Prostate gland (tissue), 2 donors: ENCODE measurements around the genes OR5M3, OR9G1, SLC43A3, RTN4RL2 and OR10W1.

DNA sequence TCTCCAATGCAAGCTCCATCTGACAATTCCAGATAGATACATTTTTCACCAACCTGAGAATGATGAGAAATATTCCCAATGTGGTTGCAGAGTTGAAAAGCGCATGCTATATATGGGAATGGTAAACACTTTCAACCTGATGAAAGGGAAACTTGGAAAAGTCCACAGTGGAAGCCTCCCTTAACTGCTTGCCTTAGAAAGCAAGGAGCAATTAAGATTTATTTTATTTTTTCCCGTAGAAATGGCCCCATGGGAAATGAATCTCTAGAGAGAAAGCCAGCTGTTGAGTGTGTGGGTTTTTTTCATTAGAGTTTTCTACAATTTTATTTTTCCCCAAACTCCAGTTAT, at the start of gene OR5M3:
Gene OR5M3, minus strand, starts transcription at position 185 of the 348 bp plus-strand sequence.
- PRO-cap, result no peak
- RAMPAGE, long total RNA, 2 experiments, result no peak in any of the 2 experiments

GRCh38 chr11:56698678-56699328, at the start of gene OR9G1:
Gene OR9G1, plus strand, starts transcription at chr11:56699095.
- PRO-cap, result no peak
- RAMPAGE, long total RNA, 2 experiments, result no peak in any of the 2 experiments

DNA sequence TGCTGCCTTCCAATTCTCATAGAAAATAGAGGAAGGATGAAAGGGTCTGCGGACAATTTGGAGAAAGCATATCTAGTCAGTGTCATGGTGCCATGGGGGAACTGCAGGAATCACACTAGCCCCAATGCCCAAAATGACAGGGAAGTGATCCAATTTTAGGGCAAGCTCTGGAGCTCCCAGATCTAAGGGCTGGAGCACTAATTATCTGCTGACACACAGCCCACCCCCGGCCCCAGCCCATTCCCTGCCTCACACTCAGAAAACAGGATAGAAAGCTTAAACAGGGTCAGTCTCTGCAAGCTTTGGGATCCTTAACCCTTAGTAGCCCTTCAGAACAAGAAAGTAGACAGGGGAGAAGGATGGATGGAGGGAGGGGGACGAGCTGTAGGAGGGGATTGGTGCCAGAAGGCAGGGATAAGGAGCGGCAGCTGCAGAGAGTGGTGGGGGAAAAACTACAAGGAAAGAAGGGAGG, 2.0 kb downstream of the APLNR start:
- PRO-cap, result unidirectional peak, plus-strand start at position 366 of the sequence
- RAMPAGE, long total RNA, 2 experiments, result no peak in any of the 2 experiments

- PRO-cap, result no peak
- RAMPAGE, long total RNA, 2 experiments, result no peak in any of the 2 experiments
These were observed 38.6 kb upstream of the APLNR start for GRCh38 chr11:57275625-57276038.

- PRO-cap, result no peak
- RAMPAGE, long total RNA, 2 experiments, result no peak in any of the 2 experiments
These were observed 17.5 kb downstream of the TNKS1BP1 start for GRCh38 chr11:57307225-57307721.

DNA sequence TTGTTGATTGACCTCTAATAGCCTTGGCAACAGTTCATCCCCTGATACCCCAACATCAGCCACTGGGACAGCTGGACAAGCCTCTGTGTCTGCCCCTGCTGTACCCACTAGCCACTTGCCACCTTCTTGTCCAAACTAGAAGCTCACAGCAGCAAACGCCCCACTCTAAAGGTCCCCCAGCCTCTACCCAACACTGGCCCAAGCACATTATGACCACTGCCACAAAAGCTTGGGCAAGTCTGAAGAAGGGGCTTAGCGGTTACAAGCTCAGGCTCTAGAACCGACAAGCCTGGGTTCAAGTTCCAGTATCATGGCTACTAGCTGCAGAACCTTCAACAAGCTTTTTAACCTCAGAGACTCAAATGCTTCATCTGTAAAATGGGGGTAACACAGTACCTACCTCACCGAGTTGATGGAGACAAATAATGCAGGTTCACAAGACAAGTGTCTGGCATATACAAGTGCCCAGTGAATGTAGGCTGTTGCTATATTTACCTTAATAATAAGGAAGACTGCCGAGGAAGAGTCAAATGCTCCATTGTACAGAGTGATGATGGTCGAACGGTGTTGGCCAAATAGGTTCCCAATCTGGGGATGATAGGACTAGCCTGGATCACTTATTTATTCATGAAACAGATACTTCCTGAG, 6.3 kb downstream of the SLC43A3 start:
- PRO-cap, result no peak
- RAMPAGE, long total RNA, 2 experiments, result no peak in any of the 2 experiments

GRCh38 chr11:57426369-57427336, at the start of gene SLC43A3:
Gene SLC43A3, minus strand, starts transcription at chr11:57427121.
- PRO-cap, result bidirectional peak, plus-strand start at chr11:57427220, minus-strand start at chr11:57427096
- RAMPAGE, long total RNA, 2 experiments, result start-site peak on the minus strand in 2 of 2 experiments, at chr11:57427082-57427121 at its widest, 98 to 115 reads per replicate

DNA sequence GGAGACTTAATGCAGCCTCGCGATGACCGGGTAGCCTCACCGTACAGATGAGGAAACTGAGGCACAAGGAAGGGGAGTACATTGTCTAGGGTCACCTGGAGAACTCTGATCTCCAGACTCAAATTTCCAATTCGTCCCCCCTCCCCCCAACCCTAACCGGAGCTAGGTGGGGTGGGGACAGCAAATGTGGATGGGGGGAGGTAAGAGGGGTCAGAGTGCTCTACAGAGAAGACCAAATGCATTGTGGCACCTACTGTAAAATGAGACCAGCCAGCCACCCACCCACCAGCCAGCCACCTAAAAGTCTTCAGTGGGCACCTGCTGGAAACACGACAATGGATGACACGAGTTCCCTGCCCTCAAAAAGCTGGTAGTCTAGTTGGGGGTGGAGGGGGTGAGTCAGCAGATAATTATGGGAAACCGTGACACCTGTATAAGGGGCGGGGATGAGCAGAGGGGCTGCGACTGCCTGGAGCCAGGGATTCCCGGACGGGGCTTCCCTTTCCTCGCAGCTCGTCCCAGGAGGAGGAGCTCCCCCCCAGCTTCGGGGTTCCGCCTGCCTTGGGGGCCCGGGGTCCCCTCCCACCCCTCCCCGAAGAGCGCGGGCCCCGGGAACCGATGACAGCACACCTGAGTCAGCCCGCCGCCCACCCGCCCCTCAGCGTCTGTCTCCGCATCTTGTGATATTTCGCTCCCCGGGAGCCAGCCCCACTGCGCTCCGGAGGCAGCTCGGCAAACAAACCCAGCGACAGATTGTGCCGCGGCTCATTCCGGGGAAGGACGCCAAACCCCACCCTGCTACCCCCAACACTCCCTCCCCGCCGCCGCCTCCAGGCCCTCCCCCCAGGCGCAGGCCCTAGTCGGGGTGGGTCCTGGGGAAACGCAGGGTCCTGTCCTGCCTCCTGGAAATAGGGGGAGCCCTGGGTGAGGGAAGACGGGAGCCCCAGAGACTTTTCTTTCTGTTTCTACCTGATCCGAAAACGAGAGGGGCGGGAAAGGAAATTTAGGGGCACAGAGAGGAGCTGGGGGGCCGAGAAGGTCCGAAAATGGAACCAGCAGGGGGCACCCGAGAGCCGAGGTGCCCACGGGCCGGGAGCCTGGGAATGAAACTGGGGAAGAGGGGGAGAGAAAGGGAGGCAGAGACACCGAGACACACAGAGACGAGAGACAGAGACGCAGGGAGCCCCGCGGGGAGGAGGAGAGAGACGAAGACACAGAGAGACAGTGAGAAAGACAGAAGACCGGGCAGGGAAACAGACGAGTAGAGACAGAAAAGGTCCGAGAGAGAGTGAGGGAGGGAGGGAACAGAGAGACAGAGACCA, 2.1 kb upstream of the RTN4RL2 start:
- PRO-cap, result no peak
- RAMPAGE, long total RNA, 2 experiments, result no peak in any of the 2 experiments

DNA sequence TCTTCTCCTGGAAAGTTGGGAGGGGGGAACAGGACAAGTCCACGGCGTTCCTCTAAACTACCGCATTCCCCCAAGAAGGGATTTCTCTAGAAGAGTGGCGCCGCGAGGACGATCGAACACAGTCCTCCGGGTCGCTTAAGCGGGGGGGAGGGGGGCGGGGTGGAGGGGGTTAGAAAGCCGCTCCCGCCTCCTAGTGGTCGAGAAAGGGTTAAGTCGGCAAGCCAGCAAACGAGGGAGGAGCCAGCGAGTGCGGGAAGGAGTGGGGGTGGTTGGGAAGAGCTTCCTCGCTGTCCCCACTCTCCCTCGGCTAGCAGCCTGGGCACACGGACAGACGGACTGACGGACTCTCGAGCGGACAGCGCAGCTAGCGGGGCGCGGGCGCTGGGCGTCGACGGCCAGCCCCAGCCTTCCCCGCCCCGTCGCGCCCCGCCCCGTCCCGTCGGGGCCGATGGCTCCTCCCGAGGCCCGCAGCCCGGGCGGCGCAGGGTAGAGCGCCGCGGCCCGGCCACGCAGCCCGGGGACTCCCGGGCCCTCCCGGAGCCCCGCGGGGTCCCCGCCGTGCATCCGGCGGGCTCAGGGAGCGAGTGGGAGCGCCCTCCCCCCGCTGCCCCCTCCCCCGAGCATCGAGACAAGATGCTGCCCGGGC, at the start of gene RTN4RL2:
Gene RTN4RL2, plus strand, starts transcription at position 296 of the 646 bp plus-strand sequence.
- PRO-cap, result no peak
- RAMPAGE, long total RNA, 2 experiments, result no peak in any of the 2 experiments

GRCh38 chr11:57485608-57486189, 25.4 kb downstream of the RTN4RL2 start:
- PRO-cap, result no peak
- RAMPAGE, long total RNA, 2 experiments, result no peak in any of the 2 experiments

DNA sequence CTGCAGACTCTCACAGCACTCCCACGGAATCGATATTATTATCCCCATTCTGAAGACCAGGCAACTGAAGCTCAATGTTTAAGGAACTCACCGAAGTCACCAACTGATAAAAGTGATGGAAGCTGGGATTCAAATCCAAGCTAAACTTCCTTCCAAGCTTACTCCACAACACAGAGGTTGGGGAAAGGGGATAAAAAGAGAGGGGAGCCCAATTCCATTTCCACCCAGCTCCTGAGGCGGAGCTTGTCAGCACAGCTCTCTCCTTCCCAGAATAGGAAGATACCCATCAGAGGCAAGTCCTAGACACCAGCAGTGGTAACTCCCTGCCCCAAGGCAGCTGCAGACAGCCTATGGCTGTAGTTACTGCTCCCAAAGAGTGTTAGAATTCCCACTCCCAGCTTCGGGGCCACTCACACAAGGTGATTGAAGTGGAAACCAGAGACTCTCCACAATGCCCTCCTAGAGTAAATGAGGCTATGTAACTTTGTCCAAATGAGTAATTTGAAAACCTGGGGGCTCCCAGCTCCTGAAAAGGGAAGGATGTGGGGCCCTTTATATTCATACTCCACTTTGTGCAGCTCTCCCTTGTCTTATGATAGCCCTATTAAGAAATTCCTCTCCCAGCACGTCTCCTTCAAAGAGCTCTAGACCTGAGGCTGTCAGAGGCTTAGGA, 2.3 kb downstream of the SLC43A1 start:
- PRO-cap, result no peak
- RAMPAGE, long total RNA, 2 experiments, result no peak in any of the 2 experiments

DNA sequence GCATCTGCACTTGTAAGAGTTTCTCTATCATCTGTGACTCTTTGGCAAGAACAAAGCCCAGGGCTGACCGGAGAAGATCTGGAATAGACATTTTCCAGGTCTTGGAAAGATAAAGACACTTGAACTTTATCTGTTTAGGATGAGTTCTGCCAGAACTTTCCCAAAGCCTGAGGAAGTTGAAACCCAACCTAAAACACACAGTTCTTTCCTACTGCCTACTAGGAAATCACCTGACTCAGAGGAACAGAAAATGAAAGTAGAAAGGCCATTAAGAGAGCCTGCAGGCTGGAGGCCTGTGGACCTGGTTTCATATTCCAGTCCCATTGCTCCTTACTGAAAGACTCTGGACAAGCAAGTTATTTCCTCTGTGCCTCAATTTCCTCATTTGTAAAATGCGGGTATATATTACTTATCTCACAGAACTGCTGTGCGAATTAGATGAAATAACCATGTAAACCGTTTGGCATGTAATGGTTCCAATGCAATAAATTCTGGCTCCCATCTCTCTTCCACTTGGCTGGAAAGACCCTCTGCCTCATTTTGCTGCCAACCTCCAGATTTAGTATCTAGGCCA, 1.3 kb downstream of the UBE2L6 start:
- PRO-cap, result no peak
- RAMPAGE, long total RNA, 2 experiments, result no peak in any of the 2 experiments

DNA sequence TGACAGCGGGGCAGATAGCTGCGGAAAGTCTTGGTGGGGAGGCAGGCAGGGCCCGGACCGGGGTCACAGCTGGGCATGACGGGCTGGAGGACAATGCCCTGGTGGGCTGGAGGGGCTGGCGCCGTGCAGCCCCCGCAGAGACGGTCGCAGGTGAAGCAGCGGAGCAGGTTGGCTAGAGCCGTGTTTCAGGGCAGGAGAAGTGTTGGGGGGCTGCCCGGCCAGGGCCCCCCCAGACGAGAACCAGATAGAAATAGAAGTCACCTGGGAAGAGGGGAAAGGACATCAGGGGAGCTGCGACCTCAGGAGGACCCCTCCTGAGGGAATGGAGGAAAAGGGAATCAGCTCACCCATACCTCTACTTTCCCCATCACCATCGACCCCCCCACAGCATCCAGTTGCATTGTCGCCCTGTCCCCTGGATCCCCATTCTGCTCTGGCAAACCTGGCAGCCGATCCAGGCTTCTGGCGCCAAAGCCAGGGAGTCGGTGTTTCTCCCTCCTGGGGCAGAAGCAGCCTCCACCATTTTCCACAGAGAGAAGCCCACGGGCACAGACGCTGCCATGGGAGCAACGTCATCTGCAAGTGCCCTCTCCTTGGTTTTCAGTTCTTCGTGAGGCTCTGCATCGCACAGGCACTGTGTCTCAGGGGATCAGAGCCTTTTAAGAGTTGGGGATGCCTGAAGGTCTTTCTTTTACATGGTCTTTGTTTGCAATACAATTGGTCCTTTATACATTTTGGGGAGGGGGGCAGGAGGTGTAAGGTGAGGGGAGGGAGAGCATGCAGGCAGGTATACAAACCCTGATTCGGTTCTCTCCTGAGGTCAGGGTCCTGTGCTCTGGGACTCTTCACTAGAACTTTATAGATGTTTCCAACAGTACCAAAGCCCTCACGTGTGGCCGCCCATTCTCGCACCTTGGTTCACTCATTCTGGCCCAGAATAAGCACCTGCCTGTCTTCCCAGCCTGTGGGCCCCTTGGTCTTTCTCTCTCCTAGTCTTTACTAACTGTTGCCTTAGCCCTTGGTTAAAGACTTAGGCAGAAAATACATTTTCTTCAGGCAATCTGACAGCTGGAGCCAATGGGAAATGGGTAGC, 2.3 kb downstream of the YPEL4 start:
- PRO-cap, result no peak
- RAMPAGE, long total RNA, 2 experiments, result no peak in any of the 2 experiments

DNA sequence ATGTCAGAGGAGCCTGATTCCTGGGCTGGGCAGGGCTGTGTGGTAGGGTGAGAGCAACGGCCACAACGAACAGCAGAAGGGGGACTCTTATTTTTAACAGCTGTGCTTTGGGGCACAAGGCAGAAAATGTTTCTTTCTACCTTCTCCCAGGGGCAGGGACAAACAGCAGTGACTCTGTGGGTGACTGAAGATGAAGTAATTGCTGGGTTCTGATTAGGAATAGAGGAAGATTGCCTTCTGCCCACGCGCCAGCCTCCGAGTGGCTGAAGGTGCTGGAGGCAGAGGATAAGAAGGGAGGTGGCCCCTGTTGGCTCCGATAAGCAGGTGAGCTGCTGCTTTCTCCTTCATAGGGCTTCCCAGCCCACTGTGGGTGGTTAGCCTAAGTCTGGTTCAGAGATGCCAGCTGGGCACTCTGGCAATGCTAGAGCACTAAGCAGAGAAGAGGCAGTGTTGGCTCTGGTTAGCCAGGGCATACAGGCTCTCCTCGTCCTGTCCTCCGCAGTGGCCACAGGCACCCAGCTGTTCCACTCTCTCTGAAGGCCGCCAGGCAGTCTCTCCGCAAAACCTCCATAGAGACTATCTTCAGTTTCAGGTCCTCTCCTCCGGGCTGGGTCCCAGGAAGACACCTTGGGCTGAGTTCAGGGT, 1.5 kb downstream of the YPEL4 start:
- PRO-cap, result no peak
- RAMPAGE, long total RNA, 2 experiments, result no peak in any of the 2 experiments

GRCh38 chr11:57672381-57673276, 4.7 kb downstream of the ZDHHC5 start:
- PRO-cap, result no peak
- RAMPAGE, long total RNA, 2 experiments, result no peak in any of the 2 experiments

DNA sequence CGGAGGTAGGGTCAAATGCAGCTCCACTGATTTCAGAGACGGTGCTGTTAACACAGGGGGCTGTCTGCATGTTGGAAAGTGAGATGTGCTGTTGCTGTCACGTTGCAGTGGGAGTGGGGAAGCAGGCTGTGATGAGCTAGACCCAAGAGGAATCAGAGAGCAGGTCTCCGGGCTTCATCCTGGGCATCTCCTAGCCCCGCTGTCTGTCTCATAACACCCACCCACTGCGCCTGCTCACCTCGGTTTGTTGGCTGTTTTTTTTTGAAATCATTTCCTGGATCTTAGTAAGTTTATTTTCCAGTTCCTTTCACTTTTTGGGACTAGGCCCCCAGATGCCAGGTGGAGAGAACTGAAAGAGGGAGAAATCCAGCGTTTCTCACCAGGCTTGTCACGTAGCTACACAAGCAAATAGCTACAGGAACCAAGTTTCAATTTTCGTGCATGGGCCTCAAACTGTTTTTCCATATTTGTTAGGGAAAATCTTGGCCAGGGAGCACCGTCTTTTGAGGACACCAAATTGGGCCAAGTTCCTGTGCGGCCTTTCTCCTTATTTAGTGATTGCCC, 501 bp downstream of the OR9Q1 start:
- PRO-cap, result unidirectional peak, minus-strand start at position 205 of the sequence
- RAMPAGE, long total RNA, 2 experiments, result no peak in any of the 2 experiments

GRCh38 chr11:58165573-58165826, 23.4 kb upstream of the OR9Q2 start:
- PRO-cap, result no peak
- RAMPAGE, long total RNA, 2 experiments, result no peak in any of the 2 experiments

DNA sequence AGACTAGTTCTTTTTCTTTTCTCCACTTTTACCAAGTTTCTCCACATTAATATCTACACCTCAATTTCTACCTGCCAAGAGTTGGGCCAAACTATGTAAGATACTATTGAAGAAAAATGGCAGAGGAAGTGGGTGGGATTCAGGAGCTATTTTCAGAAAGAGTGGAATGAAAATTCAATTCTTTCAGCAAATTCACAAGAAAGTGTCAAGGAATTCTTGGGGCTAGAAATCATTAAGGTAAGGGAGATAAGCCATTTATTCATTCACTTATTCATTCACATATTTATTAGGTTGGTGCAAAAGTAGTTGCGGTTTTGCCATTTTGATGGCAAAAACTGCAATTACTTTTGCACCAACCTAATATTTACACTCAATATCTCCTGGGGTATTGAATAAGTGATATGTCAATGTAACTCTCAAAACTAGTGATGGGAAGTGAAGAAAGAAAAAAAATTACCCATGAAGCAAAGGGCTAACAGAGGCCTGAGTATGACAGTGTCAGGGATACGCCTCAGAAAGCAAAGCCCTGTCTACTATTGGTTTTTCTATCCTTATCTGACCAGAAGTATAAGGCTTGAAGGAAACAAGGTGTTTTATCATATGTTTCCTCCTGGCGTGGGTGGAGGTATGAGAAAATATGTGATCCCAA, at the start of gene OR10W1:
Gene OR10W1, minus strand, starts transcription at position 245 of the 649 bp plus-strand sequence.
- PRO-cap, result no peak
- RAMPAGE, long total RNA, 2 experiments, result no peak in any of the 2 experiments

- PRO-cap, result no peak
- RAMPAGE, long total RNA, 2 experiments, result no peak in any of the 2 experiments
These were observed 1.4 kb upstream of the ZFP91 start for GRCh38 chr11:58577371-58577937.

- PRO-cap, result no peak
- RAMPAGE, long total RNA, 2 experiments, result no peak in any of the 2 experiments
These were observed 4.7 kb downstream of the CNTF start for GRCh38 chr11:58627111-58627604.